Heart right ventricle (tissue), 2 donors: ENCODE data around the genes EID1 and GLDN.

- PRO-cap, 2 experiments, result no peak in any of the 2 experiments
Measured at GRCh38 chr15:48610593-48611080, 34.9 kb downstream of the FBN1 start.

GRCh38 chr15:48877824-48879082 is at the start of gene EID1:
Gene EID1 (plus strand): TSS chr15:48878134.
- PRO-cap, 2 experiments, result peak in 2 of 2 experiments; most common plus-strand start chr15:48878134 (in 2); most common minus-strand start chr15:48878009 (in 2)

GRCh38 chr15:49876169-49877049 is 242.6 kb downstream of the ATP8B4 start:
- PRO-cap, 2 experiments, result peak in 2 of 2 experiments; most common plus-strand start chr15:49876556 (in 1); most common minus-strand start chr15:49876531 (in 2)

DNA sequence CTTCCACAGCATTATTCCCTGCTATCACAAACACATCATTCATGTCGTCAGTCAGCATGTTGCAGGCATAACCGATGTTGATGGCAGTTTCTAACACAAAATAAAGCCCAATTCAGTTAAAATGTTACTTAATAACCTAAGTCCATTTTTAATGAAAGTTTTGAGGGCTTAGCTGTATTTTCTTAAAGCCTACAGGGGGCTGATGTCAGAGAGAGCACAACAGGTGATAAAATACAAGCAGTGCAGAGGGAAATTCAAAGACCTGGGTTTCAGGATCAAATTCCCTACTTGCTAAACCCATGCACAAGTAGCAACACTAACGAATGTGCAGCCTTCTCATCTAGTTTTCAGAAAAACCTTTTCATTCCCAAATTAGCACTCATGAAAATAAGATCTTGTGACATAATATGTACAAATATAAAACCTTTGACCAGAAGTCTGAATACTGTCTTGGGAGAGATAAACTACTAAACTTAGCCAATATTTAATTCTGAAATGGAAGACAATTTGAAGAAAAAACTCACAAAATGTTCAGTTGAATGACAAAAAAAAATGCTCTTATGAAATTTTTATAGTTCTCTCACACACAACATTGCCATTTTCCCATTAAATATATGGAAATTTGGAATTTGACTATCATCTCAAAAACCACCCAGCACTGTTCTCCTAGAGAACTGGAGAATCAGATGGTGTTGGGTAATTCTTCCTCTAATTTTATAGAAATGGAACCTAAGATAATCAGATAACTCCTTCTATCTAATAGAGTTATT is 201.9 kb downstream of the ATP8B4 start:
- PRO-cap, 2 experiments, result no peak in any of the 2 experiments

GRCh38 chr15:50003433-50004413 is 115.3 kb downstream of the ATP8B4 start:
- PRO-cap, 2 experiments, result peak in 2 of 2 experiments; most common minus-strand start chr15:50003786 (in 1)

GRCh38 chr15:50055218-50056084 is 63.6 kb downstream of the ATP8B4 start:
- PRO-cap, 2 experiments, result no peak in any of the 2 experiments

- PRO-cap, 2 experiments, result no peak in any of the 2 experiments
Measured at GRCh38 chr15:50100625-50100893, 18.5 kb downstream of the ATP8B4 start.

DNA sequence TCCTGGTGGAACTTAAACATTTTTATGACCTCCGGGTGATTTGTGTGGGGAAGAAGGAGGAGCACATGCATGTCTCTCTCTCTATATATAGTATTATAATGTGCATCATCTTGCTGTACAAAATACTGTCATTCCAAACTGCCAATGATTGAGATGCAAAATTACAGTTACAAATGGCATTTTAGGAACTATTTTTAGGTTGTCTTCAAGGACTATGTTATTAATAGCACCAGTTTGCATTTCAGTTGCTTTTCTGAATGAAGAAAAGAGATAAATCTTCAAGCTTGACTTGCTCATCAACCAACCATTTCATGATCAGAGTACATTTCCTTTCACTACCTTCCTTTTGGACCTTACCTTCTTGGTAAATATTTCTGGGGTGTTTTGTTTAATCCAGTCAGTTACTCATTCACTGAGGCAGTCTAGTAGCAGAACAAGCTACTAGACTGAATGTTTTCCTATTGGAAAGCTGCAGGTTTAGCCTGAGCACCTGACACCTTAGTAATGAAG is 8.1 kb downstream of the SLC27A2 start:
- PRO-cap, 2 experiments, result no peak in any of the 2 experiments

DNA sequence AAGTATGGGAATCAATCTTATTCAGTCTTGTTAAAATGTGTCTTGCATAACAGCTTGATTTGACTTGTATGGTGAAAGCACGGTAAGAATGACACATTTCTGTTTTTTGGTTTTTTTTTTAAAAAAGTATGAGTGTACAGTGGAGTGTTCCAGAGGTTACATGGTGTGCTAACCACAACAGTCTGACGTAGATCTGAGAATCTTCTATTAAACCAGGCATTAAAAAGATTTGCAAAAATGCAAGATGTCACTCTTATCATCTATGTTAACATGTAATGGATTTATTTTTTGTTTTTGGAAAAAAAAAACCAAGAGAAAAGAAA is 1.8 kb downstream of the GABPB1 start:
- PRO-cap, 2 experiments, result peak in 1 of 2 experiments; most common plus-strand start position 147 of the sequence (in 1)

DNA sequence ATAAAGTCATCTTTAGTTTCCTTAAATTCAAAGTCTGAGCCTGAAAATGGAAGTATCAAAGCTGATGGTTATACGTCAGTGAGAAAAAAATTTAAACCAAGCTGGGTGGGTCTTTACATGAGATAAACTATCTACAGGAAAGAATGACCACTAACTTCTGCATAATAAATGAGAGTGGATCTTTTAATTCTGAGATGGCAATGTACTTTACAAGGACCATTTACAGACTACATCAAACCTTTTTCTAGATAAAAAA is 1.5 kb downstream of the GABPB1 start:
- PRO-cap, 2 experiments, result no peak in any of the 2 experiments

- PRO-cap, 2 experiments, result no peak in any of the 2 experiments
Measured at GRCh38 chr15:50355998-50356342, 972 bp upstream of the GABPB1 start.

GRCh38 chr15:50857729-50858198 is 50.7 kb upstream of the AP4E1 start:
- PRO-cap, 2 experiments, result no peak in any of the 2 experiments

GRCh38 chr15:51075130-51075882 is 19.4 kb downstream of the TNFAIP8L3 start:
- PRO-cap, 2 experiments, result peak in 1 of 2 experiments; most common plus-strand start chr15:51075488 (in 1)

DNA sequence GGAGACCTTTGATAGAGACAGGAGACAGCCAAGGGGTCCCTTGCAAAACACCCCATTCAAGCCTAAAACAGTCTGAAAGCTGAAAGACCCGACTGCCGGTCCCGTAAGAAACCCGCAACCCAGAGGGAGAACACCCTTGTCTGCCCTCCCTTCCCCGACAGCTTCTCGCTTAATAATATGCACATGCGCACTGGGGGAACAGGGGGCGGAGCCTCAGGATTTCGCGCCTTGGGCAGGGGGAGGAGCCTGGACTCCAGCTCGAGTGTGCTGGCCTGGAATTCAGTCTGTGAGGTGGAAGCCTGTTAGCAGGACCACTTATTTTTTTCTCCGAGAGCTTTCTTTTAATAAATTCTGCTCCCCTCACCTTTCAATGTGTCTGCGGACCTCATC is 17.1 kb downstream of the TNFAIP8L3 start:
- PRO-cap, 2 experiments, result peak in 2 of 2 experiments; most common plus-strand start position 282 of the sequence (in 2); most common minus-strand start position 174 of the sequence (in 2)

- PRO-cap, 2 experiments, result peak in 2 of 2 experiments; most common plus-strand start chr15:51341573 (in 2); most common minus-strand start chr15:51341477 (in 1)
Measured at GRCh38 chr15:51341139-51342163, at the start of gene GLDN. Gene GLDN (plus strand): TSS chr15:51341655.

DNA sequence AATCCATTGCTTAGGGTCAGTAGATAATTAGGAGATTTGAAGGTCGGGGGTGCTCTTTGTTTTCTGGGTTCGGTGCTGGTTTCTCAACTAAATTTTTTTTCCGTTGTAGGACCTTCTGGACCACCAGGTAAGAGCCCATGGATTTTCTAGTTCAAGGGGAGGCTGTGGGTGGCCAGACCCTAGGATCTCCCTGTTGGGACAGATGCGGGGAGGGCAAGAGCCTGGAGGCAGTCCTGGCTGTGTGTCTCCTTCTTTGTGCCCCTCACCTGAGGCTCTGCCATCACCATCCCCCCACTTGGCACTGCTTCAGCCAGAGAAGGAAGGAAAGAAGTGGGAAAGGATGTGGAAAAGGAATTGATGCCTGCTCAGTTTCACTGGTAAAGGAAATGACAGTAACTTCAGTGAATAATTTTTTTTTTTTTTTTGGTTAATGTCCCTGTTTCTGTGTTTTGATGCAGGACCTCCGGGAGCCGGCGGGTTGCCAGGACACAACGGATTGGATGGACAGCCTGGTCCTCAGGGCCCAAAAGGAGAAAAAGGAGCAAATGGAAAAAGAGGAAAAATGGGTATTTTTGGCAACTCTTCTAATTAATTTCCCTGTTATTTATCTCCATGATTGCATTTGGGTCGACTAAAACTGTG is 42.0 kb downstream of the GLDN start:
- PRO-cap, 2 experiments, result no peak in any of the 2 experiments

- PRO-cap, 2 experiments, result no peak in any of the 2 experiments
Measured at GRCh38 chr15:51767937-51768447, 16.6 kb downstream of the TMOD2 start.

- PRO-cap, 2 experiments, result no peak in any of the 2 experiments
Measured at GRCh38 chr15:51874473-51875033, 45.1 kb downstream of the TMOD3 start.

DNA sequence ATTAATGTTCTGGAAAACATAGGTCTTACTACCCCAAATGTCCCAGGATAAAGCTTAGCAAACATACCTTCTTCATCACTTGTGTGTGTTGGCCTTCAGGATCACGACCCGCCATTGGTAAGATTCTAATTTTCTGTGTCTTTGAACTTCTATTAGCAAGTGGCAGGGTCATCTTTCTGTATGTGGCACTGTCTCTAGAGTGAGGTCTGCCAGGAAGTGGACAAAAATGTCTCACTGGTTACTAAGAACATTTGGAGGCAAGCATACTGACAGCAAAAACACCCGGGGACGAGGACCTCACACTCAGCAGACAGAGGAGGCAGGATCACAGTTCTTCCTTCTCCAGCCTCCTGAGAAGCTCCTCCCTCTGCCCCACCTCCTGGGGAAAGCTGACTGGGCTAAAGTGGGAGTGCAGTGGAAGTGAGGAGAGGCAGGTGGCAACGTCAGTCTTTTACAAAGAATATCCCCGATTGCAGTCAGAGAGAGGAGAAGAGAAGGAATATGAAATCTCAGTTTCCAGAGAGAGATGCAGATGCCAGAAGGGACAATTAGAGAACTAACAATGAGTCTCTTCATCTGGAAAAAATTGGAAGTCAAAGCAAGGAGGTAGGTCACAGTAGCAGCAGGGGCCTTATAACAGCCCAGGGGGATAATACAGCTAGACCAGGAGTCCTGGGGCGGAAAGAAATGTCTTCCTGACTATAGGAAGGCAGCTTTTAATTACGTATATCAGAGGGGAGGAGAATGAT is 47.4 kb downstream of the LEO1 start:
- PRO-cap, 2 experiments, result peak in 2 of 2 experiments; most common plus-strand start position 406 of the sequence (in 1); most common minus-strand start position 312 of the sequence (in 2)

GRCh38 chr15:51981964-51982790 is 10.6 kb upstream of the LEO1 start:
- PRO-cap, 2 experiments, result peak in 1 of 2 experiments; most common minus-strand start chr15:51982363 (in 1)